ENCODE measurements around a stretch of chr4.

DNA sequence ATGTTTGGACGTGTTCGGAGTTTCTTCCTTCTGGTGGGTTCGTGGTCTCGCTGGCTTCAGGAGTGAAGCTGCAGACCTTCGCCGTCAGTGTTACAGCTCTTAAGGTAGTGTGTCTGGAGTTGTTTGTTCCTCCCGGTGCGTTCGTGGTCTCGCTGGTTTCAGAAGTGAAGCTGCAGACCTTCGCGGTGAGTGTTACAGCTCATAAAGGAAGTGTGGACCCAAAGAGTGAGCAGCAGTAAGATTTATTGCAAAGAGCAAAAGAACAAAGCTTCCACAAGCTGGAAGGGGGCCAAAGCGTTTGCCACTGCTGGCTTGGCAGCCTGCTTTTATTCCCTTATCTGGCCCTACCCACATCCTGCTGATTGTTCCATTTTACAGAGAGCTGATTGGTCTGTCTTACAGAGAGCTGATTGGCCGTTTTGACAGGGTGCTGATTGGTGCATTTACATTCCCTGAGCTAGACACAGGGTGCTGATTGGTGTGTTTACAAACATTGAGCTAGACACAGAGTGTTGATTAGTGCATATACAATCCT lies 1255.9 kb downstream of the STIM2 start:
- PRO-cap = no peak

GRCh38 chr4:31248794-31248993 lies 528.5 kb downstream of the PCDH7 start:
- PRO-cap = no peak

DNA sequence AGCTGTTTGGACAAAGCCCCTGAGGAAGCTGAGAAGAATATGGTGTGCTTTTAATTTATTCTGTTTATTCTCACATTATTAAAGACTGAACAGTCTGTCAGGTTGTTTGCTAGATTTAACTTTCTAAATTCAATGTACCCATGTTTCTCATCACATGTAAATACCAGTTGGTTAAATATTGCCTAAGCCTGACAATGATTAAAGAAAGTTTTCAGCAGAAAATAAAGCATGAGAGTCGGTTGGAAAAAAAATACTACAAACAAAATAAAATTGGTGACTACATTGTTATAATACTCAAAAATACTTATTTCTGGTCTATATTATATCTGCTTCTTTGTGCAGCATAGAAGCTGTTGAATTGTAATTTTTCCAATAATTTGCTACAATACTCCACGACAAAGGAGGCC lies 1974.7 kb downstream of the ARAP2 start:
- PRO-cap = no peak

DNA sequence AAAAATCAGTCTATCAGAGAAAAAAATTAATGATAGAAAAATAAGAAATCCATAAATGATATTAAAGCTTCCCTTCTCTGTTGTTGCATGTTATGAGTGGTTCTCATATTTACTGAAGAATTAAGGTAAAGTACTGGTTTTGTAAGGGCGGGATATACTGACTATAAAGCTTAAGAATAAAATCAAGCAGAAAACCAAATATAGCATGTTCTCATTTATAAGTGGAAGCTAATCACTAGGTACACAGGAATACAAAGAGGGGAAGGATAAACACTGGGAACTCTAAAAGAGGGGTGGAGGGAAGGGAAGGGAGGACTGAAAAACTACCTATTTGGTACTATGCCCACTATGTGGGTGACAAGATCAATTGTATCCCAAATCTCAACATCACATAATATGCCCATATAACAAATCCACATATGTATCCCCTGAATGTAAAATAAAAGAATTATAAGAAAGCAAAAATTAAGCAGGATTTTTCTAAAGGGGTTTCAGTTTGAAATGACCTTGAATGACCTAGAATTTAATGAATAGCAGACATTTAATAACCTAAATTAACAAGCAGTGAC lies 1808.2 kb downstream of the ARAP2 start:
- PRO-cap = unidirectional peak, plus-strand start at position 298 of the sequence

DNA sequence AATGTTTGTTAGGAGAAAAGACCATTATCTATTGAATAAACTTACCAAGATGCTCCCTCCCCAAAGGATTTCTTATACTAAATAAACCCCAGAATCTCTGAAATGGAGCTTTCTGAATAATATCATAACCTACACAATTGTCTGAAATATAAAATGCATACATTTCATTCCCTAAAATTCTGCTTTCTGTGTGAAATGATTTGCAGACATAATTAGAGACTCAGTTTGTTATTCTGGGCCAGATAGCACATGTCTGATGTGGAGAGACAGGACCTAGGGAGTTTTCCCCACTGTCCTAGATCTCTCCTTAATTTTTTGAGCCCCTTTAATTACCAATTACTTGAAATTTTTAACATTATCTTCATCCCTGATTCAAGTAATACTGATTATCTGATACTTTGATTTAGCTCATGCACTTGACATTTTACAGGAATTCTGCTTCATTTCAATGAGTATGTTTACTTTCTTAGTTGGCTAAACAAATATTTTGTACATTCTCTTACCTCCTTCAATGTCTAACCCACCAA lies 765.3 kb downstream of the ARAP2 start:
- PRO-cap = no peak

DNA sequence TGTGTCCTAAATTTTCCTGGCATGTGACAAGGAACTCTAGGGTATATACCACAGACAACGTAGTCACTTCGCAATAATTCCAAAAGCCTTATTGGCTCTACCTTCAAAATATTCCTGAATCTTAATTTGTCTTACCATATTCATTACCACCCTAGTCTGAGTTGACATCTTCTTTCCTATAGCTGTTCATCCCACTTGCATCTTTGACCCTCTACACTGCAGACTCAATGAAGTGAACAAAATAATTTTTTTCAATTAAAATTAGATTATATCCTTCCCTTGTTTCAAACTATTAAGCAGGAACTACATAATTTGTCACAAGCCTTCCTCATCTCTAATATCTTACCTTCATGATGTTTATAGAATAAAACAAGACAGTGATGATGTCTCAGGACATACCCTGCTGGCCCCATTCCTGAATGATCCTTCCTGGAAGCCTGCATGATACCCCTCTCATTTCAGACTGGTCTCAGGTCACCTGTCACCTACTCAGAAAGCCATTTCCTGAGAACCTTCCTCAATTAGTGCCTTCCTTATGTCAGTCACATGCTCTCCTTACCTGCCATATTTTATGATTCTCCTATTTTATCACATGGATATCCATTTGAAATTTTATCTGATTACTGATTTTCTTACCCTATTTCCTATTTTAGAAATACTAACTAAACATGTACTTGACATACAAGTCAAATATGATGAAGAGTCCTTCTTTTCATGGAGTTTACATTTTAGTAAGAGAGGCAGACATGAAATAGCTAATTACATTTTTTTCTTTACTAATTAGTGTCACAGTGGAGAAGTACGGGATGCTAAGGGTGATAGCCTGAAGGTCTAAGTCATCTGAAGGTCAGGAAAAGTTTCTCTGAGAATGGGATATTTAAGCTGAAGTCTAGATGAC lies 166.6 kb downstream of the ARAP2 start:
- PRO-cap = no peak

GRCh38 chr4:36322723-36323474 lies 41.5 kb downstream of the DTHD1 start:
- PRO-cap = no peak

DNA sequence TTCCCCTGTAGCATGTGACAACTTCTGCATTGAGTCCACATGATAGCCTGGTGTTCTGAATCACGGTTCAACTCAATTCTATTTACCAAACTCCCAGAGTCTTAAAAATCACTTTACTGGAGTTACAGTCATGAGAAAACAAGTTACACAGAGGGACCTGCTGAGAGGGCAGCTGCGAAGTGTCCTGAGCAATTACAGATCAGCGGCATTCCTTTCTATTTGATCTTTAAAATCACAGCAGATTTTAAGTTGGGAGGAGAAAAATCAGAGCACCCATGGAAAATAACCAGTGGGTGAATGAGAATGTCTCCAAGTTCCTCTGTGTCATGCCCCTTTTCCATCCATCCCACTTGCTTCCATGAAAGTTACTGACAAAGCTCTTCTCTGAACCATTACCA lies 46.4 kb upstream of the NWD2 start:
- PRO-cap = no peak

DNA sequence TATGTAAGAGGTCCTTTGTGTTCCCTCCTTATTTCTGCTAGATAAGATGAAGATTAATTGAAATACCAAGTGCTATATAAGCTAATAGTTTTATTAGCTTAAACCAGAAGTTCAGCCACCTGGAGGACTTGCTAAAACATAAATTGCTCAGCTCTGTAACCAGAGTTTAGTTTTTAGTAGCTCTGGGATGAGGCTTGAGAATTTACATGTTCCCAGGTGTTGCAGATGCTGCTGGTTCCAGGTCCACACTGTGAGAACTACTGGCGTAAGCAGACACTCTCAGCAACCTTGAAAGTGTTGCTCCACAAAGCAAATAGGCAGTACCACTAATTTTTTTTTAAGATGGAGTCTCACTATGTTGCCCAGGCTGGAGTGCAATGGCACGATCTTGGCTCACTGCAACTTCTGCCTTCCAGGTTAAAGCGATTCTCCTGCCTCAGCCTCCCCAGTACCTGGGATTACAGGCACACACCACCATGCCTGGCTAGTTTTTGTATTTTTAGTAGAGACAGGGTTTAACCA lies 25.3 kb upstream of the C4orf19 start:
- PRO-cap = no peak

- PRO-cap = no peak
These were observed 22.3 kb upstream of the C4orf19 start for GRCh38 chr4:37431449-37431731.

GRCh38 chr4:37648034-37648698 lies 38.0 kb downstream of the RELL1 start:
- PRO-cap = no peak

- PRO-cap = bidirectional peak, plus-strand start at chr4:37663288, minus-strand start at chr4:37663162
These were observed 23.3 kb downstream of the RELL1 start for GRCh38 chr4:37662579-37663586.

GRCh38 chr4:37891528-37892147 lies 754 bp downstream of the TBC1D1 start:
- PRO-cap = bidirectional peak, plus-strand start at chr4:37891697, minus-strand start at chr4:37891626; unidirectional peak, minus-strand start at chr4:37891739

DNA sequence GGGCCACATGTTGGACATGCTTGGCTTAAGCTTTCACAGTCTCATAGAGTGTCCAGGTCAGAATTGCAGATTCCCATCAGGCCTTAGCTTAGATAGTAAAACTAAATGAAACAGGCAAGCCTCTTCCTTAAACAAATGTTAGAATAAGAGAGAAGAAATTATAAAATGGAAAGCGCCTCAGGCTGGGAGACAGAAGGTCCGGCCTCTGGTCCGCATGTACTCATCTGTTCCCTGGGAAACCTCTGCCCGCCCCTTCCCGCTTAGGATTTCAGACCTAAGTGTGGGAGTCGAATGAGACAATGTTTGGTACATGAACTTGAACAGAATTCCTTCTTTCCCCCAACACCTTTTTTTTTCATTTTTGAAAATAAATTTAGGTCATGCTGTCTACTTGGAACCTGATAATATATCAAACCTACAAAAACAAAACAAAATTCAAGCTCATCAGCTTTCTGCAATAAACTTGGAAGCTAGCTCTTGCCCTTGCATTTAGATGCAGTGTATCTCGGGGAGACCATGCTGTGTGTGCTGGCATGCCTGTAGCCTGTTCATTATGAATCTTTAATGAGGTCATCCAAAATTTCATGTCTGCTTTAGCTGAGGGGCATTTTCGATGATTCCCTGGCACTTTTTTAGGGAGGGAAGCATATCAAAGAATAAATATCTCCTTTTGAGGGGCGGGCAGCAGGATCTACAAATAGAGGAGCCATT lies 68.5 kb downstream of the PTTG2 start:
- PRO-cap = no peak

DNA sequence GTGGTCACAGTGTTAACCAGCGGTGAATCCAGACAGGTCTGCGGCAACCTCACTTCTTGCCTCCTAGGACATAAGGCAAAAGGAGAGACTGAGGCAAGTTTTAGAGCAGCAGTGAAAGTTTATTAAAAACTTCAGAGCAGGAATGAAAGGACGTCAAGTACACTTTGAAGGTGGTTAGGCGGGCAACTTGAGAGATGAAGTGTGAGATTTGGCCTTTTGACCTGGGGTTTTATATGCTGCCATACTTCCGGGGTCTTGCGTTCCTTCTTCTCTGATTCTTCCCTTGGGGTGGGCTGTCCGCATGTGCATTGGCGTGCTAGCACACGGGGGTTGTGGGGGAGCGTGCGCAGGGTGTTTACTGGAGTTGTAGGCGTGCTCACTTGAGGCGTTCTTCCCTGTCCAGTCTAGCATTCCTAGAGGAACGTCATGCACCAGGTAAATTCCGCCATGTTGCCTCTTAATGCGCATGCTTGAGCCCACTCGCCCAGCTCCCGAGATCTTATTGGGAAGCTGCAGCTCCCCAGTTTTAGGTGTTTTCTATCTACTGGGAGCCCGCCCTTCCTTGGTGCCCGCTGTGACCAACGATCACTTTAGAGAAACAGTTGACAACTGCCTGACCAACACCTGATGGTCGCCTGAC lies 94.5 kb downstream of the PTTG2 start:
- PRO-cap = no peak

DNA sequence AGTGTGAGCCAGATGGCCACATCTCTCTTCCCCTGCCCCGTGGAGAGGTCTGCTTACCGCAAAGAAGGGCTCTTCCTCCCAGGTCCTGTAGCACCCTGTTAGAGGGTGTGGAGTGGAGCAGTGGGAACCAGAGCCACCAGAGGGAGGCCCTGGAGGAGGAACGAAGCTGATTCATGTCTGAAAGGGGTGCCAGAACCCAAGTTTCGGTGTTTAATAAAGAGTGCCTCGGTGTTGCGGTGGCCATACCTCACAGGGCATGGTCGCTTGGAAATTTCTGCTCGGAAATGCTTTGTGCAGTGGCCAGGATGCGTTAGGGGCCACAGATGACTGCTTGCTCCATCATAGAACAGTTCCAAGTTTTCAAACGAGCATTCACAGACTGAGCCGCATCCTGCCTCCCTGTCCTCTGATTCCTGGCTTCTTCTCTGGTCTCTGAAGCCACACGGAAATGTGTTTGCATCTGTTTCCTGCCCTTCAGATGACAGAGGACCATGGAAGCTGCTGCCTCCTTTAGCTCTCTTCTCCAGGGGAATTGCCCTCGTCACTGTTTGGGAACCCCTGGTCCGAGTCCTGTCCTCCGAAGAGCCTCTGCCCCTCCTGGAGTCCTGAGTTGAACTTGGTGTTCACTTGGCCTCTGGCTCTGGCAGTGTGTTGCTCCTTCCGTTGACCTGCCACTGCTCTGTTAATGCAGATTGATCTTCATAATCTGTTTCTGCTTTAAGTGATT lies 95.7 kb downstream of the PTTG2 start:
- PRO-cap = unidirectional peak, minus-strand start at position 408 of the sequence

DNA sequence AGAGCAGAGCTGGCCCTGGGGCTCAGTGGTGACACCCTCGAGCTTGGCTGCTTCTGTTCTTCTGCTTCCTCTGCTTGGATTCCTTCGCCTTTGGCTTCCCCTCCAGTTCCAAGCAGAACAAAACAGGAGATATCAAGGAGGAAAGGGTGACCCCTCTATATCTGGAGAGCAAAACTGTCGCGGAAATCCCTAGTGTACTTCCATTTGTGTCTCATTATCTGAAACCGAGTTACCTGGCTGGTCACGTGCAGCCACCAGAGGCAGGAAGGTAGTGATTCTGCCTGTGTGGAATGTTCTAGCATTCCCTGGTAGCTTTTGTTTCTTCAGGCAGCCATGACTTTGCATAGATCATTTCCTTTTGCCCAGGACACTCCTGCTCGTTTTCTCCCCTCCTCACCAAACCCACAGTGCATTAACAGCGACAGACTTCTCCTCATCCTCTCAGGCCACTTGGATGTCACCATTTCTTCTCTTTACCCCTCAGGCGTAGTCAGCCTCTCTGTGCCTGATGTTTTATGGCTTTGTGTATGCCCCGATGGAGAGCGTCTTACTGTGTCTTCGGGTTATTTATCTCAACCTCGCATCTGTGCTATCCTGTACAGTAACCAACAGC lies 107.9 kb downstream of the PTTG2 start:
- PRO-cap = no peak

DNA sequence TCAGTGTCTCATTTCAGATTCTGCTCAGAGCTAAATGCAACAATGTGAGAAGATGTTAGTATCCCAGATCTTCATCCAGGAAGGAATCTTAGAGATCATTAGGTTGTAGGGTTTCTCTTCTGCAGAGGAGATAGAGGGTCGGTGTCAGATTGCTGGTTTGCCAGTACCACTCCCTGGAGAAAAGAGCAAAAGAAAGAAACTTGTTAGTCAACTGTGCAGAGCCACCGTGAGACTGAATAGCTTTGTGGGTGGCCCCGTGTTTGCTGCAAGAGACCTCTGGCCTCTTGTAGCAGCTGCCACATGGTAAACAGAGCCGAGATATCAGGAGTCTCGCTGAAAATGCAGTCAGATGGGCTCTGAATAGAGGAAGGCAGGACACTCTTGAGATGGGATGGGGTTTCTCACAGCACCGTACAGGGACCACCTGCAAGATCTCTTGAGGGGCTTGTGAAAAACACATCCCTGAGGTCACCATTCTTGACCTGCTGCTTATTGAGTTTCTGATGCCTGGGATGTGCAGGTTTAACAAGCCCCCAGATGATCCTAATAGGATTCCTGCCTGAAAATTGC lies 149.7 kb downstream of the PTTG2 start:
- PRO-cap = no peak

- PRO-cap = no peak
These were observed 350.1 kb downstream of the PTTG2 start for GRCh38 chr4:38310345-38310609.

GRCh38 chr4:38609567-38610159 lies 54.3 kb upstream of the KLF3 start:
- PRO-cap = no peak

All from anterior vena cava (tissue), 1 donor.